Measurements from ENCODE around the gene OR4E1.

GRCh38 chr14:21673750-21674090 lies at the start of gene OR4E1:
OR4E1 (minus strand) TSS chr14:21673818.
- PRO-cap = no peak

DNA sequence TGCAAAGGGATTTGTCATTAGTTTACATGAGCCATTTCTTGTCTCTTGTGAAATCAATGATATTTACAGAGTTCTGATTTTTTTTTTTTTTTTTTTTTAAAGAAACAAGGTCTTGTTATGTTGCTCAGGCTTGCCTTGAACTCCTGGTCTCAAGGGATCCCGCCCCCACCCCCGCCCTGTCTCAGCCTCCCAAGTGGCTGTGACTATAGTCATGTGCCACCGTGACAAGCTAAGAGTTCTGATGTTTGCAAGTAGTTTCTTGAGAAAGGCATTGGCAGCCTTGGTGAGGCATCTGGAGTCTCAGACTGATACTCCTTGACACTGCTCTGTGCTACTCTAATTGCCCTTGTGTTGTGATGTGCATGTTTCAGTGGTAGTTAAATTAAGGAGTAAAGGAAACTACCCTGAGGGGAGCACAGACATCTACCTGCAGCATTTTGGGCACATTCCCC lies 46.2 kb upstream of the OR4E1 start:
- PRO-cap = no peak

GRCh38 chr14:21846908-21847518 lies 173.4 kb upstream of the OR4E1 start:
- PRO-cap = no peak

DNA sequence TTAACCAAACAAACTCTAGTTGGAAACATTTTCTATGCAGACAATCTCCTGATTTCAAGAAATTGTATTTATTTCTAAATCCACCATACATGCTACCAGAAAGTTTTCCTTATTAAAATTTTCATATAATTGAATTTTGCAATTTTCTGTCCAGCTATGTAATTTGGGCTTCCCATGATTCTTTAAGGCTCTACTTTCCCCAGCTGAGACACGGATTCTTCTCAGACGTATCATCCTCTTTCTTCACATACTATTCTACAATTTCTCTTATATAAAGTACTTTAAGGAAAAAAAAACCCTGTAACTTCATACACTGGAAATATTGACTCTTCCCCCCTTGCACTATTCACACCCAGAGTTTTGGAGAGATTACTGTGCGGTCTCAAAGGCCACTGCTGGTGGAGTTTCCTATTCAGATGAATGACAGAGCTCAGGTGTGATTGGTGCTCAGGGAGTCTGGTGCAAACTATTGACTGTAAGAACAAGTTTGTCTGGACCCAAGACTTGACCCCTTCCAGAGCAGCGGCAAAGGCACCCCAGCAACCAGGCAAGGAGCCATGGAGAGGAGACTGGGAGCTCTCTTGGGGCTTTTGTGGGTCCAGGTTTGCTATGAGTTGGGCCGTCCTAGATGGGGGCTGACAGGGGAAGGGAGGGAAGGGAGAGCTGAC lies 187.5 kb upstream of the OR4E1 start:
- PRO-cap = no peak

DNA sequence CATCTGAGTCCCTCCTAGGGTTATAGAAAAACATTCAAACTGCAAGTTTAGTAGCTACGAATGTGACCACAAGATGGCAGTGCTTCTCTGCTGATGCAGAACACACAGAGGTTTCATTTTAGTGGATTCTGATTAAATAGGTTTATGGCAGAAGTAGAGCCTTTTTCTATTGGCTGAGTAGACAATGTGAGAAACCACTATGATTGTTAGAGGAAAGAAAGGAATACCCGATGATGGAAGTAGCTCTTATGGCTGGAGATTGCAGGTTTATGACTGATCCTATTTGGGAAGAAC lies 244.3 kb upstream of the OR4E1 start:
- PRO-cap = no peak

DNA sequence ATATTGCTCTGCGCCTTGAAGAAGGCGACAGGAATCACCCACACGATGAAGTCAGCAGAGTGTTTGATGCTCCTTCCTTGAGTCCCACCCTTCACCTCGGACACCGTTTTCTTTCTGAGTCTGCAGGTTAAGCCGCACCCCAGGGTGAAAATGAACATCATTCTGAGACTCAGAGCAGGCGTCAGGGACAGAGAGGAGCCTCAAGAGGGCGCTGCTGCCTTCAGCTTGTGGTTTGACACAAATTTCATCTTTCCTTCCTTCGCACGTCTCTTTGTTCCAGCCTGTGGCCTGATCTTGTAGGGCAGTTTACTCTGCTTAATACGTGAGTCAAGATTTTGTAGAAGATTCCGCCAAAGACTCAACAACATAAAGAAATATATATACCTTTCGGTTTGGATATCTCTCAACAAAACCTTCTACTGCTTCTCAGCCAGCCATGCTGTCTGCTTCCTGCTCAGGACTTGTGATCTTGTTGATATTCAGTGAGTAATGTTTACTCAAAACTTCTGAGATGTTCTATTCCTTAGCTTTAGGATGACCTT lies 329.2 kb upstream of the OR4E1 start:
- PRO-cap = no peak

DNA sequence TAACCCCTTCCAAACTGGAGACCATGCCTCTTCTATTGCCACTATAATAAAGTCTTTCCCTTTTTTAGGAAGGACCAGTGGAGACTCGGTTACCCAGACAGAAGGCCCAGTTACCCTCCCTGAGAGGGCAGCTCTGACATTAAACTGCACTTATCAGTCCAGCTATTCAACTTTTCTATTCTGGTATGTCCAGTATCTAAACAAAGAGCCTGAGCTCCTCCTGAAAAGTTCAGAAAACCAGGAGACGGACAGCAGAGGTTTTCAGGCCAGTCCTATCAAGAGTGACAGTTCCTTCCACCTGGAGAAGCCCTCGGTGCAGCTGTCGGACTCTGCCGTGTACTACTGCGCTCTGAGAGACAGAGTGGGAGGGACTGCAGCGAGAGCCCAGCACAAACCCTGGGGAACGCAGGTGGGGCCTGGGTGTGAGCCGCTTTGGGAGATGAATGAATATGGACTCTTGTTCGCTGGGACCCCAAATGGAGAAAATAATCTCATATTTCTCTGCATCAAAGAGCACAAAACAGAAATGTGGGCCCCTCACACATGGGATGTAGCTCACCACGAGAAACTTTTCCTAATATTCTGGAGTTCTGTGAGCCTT lies 329.8 kb upstream of the OR4E1 start:
- PRO-cap = no peak

DNA sequence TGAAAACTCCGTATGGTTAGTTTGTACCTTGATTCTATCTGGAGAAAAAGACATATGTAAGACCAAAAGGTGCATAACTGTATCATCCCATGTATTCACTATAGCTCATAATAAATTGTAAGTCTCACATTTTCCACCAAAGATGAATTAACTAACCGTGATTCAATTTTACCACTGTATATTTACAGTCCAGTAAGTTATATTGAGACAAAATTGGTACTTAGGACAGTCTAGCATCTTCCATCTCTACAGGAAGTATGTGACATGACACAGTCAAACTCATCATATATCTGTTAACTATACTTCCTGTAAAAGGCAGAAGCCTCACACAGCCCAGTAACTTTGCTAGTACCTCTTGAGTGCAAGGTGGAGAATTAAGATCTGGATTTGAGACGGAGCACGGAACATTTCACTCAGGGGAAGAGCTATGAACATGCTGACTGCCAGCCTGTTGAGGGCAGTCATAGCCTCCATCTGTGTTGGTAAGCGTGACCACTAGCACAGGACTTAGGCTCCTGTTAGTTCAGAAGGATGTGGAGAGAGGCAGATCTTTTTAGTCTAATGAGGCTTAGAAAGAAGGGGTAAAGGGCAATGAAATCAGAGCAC lies 333.7 kb upstream of the OR4E1 start:
- PRO-cap = no peak

- PRO-cap = no peak
Measured at GRCh38 chr14:22265651-22266225, 323.3 kb downstream of the DAD1 start.

DNA sequence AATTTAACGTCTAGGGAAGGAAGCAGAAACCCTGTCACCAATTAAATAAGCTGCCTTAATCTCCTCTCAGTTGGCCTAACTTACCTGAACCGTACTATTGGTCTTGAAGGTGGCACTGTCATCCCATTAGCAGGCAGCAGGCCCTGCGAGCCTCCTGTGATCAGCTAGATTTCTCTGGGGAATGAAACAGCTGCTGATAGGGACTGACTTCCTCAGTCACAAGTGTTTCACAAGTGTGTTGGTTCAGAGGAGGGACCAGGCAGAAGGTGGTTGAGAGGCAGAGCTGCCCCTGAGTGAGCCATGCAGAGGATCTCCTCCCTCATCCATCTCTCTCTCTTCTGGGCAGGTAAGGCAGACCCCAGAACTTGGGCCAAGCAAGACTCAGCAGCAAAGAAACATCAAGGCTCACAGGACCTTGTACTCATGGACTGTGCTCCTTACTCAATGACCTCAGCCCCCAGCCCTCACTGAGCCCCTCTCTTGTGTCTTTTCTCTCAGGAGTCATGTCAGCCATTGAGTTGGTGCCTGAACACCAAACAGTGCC lies 166.7 kb downstream of the DAD1 start:
- PRO-cap = no peak

GRCh38 chr14:22472806-22473355 lies 116.1 kb downstream of the DAD1 start:
- PRO-cap = no peak

DNA sequence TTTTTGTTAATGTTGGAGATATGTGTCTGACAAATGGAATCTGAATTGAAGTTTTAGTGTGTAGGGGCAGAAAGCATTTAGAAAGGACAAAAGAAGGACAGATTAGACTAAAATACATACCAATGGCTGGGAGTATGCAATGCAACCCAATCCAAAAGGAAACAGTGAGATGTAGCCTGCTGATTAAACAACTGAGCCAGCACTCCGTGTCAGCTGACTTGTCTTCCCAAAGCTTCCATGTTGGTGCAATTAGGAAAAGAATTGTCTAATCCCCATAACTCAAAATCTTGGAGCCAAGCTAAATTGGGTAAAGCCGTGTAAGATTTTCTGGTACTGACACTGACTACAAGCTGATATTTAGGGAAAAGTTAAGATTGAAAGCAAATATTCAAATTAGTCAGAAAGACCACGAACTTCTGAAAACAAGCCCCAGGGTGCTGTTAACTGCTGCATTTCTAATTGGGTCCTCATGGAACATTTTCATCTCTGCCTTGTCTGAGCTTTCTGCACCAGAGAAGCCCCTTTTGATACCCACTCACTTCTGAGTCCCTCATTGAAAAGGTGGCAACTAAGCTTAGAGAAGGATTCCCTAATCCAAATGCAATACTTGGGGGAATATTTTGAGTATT lies 109.1 kb downstream of the DAD1 start:
- PRO-cap = no peak

DNA sequence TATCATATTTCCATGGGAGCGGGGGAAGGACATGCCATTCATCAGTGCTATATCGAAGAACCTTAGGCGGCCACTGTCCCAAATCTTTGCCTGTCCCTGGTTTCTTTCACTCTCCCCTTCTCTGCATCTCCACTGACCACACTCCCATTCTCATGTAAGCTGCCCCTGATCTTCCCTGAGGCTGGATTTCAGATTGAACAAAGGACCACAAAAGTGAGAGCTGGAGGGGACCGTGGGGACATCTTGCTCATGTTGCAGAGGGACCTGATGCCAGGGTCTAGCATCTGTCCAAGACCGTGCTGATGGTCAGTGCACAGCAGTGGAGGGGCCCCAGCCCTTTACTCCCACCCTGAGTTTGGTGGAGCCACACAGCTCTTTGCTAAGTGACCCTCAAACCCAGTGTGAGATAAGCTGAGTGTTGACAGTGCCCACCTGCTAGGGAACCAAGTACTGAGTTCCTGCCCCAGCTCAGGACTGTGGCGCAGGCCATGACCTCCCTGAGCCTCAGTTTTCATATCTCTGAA lies 51.2 kb downstream of the DAD1 start:
- PRO-cap = no peak

GRCh38 chr14:22544277-22544754 lies 44.7 kb downstream of the DAD1 start:
- PRO-cap = no peak

DNA sequence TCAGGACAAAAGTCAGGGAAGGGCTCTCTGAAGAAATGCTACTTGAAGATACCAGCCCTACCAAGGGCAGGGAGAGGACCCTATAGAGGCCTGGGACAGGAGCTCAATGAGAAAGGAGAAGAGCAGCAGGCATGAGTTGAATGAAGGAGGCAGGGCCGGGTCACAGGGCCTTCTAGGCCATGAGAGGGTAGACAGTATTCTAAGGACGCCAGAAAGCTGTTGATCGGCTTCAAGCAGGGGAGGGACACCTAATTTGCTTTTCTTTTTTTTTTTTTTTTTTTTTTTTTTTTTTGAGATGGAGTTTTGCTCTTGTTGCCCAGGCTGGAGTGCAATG lies 40.7 kb downstream of the DAD1 start:
- PRO-cap = no peak

GRCh38 chr14:22570041-22570984 lies 18.7 kb downstream of the DAD1 start:
- PRO-cap = no peak

DNA sequence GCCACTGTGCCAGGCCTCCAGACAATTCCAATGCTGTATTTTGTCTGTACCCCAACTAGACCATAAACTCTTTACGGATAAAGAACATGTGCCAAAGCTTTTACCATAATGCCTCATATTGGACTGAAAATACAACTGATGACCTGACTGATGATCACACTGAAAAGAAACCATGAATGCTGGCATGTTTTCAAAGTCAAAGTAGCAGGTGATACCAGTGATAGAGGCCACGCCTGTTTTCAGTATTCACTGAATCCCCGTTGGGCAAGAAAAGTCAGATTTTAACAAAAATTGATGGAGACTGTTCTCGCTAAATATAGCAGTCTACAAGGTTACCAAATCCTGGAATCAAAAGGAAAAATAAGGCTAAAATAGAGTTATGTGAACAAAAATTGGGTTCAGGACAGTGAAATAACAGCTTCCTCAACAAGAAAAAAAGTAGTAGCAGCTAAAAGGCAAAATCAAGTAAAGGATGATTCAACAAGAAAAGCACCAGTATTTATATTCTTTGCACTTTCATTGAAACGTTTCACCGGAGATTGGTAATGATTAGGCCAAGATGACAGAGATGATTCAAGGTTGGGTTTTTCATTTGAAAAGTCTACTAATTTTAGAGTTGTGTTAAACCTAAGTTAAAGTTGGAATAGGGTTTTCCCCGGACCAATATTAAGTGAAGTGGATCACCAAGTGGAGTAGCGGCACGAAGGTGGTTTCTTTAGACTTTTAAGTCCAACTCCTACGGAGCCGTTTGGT lies 828 bp downstream of the DAD1 start:
- PRO-cap = no peak

GRCh38 chr14:22597739-22598057 lies 402 bp upstream of the ABHD4 start:
- PRO-cap = no peak

GRCh38 chr14:22777017-22777435 lies 10.5 kb downstream of the OXA1L start:
- PRO-cap = no peak

DNA sequence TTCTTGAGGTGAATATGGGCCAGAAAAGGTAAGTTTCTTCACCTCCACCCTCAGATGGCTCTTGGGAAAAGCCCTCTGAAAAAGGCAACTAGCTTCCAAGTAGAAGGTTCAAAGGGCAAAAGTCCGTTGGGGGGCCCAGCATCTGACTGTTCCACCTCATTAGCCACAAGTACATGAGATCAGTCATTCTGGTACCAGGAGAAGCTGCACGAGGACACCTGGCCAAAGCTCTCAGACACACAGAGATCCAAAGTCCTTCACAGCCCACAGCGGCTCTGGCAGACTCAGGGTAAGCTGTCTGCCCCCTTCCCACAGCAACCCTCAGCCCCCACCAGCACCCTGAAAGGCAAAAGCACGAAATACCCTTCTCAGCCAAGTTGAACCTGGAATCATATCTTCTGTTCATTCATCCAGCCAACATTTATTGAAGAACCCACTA lies 19.1 kb downstream of the SLC7A7 start:
- PRO-cap = no peak